ENCODE measurements around the gene CCSAP.

DNA sequence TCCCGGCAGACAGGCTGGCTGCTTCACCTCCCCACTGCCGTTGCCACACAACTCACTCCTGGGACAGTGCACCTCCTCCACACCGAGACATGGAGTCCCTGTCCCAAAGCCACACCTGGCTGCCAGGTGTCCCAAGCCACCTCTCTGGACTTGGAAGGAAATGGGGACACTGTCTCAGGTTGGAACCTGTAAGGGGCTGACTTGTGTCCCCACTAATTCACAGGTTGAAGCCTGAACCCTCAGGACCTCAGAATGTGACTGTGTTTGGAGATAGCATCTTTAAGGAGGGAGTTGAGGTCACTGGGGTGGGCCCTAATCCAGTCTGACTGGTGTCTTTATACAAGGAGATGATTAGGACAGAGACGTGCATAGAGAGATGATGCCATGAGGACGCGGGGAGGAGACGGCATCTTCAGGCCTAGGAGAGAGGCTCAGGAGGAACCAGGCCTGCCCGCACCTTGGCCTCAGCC is 3.7 kb upstream of the TRIM11 start:
- RAMPAGE, long total RNA, result no peak
- RRBS, result no CpG with 5 or more reads among the region's 8 CpGs

- RAMPAGE, long total RNA, result no peak
- RRBS, result 1% methylated on average over 11 of the region's 19 CpGs
Measured at GRCh38 chr1:228464560-228464779, 6.6 kb downstream of the H2BC26 start.

GRCh38 chr1:228637614-228637995 is 97.7 kb upstream of the RHOU start:
- RAMPAGE, long total RNA, result no peak
- RRBS, result no CpG with 5 or more reads among the region's 34 CpGs

DNA sequence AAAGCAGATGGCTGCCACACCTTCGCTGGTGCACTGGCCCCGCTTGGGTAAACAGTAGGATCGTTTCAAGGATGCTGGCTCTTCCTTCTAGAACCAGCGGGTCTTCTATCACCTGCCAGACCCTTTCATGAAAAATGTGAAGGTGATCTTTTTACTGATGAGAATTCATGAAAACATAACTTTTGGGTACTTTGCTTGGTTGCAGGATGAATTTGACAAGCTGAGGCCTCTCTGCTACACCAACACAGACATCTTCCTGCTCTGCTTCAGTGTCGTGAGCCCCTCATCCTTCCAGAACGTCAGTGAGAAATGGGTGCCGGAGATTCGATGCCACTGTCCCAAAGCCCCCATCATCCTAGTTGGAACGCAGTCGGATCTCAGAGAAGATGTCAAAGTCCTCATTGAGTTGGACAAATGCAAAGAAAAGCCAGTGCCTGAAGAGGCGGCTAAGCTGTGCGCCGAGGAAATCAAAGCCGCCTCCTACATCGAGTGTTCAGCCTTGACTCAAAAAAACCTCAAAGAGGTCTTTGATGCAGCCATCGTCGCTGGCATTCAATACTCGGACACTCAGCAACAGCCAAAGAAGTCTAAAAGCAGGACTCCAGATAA is 7.9 kb downstream of the RHOU start:
- RAMPAGE, long total RNA, result no peak
- RRBS, result no CpG with 5 or more reads among the region's 18 CpGs

DNA sequence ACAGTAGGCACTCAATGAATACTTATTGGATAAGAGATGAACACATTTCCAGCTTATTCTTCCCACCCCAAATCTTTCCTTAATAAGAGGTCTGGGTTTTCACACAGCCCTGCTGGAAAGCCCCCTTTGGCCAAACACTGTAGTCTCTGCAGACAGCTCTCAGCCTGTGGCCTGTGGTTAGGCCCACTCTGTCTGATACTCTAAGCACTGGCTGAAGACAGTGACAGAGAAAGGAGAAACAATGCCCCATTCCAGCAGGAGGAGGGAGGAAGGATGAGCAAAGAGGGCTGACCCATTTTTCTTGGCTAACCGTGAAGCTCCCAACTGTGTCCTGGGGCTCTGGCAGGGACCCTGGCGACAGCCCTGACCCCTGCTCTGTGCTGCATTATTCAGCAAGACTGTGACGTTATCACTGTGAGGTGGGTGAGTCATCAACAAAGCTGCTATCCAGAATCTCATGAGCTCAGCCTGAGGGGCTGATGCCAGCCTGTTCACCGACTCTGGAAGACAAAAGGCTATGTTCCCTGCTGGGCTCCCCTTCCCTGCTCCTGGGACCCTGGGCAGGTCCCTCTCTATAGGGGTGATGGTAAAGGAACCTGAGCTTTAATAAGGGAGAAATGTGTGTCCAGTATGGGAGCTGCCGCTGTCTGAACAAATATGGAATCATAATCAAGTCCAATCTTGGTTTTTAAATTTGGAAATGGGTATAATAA is 106.9 kb downstream of the RHOU start:
- RAMPAGE, long total RNA, result no peak
- RRBS, result no CpG with 5 or more reads among the region's 5 CpGs

GRCh38 chr1:228861292-228861774 is 126.1 kb downstream of the RHOU start:
- RAMPAGE, long total RNA, result no peak
- RRBS, result 58% methylated on average over 2 of the region's 6 CpGs

- RAMPAGE, long total RNA, result no peak
- RRBS, result no CpG with 5 or more reads among the region's 15 CpGs
Measured at GRCh38 chr1:229116130-229116613, 154.7 kb upstream of the RAB4A start.

DNA sequence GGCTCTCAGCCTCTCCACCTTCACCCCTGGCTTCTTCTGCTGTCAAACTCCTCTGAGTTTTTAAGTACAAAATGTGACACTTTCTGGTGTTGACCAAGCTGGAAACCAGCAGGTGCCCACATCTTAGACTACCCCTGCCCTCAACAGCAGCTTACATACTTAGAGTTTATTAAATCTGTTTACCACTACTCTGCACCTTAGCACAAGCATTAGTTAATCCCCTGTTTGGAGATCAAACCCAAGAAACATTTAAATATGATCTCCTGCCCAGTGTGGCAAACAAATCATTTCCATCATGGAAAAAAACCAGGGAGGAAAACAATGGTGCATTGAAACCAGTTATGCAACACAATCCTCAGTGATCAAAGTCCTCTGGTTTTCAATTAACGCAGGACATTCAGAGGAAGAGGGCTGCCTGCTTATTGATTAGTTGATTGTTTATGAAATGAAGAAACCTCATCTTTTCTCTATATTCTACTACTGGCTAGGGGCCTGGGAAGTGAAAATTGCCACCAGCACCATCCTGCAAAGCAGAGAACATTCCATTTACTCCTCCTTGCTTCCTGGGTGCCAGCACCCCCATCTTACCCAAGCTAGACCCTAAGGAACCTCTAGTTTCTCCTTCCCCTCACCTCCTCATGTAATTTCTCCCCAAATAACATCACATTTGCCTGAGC is 139.4 kb upstream of the RAB4A start:
- RAMPAGE, long total RNA, result no peak
- RRBS, result no CpG with 5 or more reads among the region's 1 CpG

DNA sequence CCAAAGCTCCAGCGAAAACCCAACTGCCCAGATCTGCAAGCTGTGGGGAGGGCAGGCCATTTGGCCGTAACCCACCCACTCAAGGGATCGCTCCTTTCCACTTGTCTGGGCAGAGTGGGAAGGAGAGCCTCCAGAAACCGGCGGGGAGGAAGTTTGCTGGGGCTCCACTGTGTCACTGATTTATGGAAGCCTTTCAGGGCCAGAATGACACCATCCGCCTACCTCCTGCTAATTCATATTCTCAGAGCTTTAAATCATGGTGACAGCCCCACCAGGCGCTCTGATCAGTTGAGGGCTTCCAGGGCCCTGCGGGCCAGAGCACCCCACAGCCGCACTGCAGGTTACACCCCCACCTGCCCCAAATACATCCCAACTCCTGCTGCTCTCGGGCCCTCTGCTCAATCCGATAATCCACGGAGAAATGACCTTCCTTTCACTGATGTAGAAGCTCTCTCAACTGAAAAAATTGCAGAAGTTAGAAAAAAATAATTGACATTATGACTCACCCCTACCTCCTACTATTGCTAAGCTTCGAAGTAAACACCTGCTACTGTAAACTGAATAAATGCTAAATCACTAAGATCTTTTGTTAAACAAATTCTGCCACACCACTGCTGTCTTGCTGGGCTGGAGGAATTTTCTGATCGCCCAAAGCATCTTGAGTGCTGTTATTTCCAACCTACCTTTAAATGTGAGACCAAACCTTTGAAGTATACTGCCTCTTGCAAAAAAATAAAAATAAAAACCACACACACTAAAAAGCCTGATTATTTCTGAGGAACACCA is 40.5 kb upstream of the RAB4A start:
- RAMPAGE, long total RNA, result no peak
- RRBS, result no CpG with 5 or more reads among the region's 14 CpGs

DNA sequence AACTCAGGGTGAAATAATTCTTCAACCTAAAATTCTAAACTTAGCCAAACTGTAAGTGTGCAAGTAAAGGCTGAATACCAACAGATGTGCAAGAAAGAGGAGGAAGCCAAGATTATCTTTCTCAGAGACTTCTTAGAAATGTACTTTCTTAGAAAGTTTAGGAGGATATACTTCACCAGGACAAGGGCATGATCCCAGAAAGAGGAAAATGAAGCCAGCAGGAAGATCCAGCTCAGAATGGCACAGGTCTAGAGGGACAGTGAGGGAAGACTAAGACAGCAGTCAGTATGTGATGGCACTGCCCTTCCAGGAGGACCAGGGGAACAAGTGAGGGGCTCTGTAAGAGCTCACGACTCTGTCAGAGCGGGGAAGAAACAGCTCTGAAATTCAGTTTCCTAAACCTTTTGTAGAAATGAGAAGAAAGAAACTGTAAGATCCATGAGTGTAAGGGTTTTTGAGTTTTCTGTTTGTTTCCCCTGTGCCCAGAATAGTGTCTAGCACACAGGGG is 20.3 kb downstream of the RAB4A start:
- RAMPAGE, long total RNA, result no peak
- RRBS, result no CpG with 5 or more reads among the region's 2 CpGs

DNA sequence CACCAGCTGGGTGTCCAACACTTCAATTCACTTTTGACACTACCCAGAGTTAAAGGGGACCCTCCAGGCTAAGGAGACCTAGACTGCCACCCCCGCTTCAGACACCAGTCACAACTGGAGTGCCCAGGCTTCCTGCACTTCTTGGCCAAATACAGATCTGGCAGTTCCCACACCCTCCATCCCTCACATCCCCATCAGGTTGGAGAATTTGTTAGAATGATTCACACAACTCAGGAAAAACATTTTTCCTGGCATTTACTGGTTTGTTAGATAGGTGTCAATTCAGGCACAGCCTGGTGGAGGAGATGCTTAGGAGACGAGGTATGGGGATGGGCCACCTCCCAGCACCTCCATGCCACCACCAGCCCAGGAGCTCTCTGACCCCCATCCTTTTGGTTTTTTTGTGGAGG is 21.9 kb downstream of the RAB4A start:
- RAMPAGE, long total RNA, result no peak
- RRBS, result no CpG with 5 or more reads among the region's 2 CpGs

GRCh38 chr1:229313002-229313635 is 29.7 kb downstream of the CCSAP start:
- RAMPAGE, long total RNA, result no peak
- RRBS, result no CpG with 5 or more reads among the region's 9 CpGs

- RAMPAGE, long total RNA, result no peak
- RRBS, result no CpG with 5 or more reads among the region's 13 CpGs
Measured at GRCh38 chr1:229329831-229330480, 12.9 kb downstream of the CCSAP start.

- RAMPAGE, long total RNA, result no peak
- RRBS, result no CpG with 5 or more reads among the region's 16 CpGs
Measured at GRCh38 chr1:229341320-229341781, 1.5 kb downstream of the CCSAP start.

- RAMPAGE, long total RNA, result no peak
- RRBS, result 2% methylated on average over 10 of the region's 66 CpGs
Measured at GRCh38 chr1:229342832-229343626, at the start of gene CCSAP. Gene CCSAP, minus strand, starts transcription at chr1:229343047.

DNA sequence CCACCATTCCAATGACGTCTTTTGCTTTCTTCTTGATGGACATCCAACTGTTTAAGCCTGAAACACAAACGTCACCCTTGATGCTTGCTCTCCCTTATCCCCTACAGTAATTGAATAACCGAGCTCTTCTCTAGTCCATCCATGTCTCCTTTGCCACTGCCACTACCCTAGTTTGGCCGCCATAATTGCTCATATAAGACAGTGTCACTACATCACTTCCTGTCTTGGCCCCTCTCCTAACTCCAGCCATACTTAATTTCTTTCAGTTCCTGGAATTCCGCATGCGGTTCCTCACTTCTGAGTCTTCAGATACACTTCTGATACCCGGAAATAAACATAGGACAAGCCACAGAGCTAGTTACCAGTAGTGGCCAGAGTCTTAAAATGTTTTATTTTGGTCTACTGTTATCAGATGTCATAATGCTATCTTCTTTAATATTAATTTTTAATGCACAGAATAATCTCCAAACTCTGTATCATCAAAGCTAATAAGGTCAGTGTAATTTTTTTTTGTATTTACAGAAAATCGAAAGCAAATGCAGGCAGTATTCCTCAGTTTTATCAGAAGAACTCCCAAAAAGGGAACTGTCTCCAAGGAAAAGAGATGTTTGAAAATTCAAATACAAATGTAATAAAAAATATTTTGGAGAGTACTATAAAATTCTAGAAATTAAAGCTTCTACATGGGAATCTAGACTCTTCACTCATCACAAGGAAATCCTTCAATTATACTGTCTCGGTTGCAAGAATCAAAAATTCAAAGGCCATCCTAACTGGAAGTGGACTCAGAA is 25.3 kb downstream of the TAF5L start:
- RAMPAGE, long total RNA, result no peak
- RRBS, result no CpG with 5 or more reads among the region's 9 CpGs

DNA sequence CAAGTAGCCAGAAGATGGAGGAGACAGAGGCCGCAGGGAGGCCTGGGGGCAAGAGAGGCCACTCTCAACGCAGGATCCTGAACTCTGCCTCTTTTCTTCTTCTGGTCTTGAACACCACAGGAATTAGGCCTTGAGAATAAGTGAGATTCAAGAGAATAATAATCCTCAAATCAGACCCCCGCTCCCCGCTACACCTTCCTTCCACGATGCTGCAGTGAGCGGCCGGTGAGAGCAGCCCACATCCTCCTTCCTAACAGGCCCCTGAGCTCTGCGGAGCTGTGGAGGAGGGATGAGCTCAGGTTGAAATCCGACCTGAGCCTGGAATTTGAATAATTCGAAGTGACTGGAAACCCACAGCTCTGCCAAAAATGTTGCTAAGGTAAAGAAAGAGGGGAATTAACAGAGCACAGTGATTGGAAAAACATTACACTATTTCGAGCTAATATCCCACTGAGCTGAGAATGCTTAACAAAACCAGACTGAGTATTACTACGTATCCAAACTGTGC is 90.0 kb downstream of the URB2 start:
- RAMPAGE, long total RNA, result no peak
- RRBS, result no CpG with 5 or more reads among the region's 12 CpGs

GRCh38 chr1:229897432-229897748 is 169.6 kb upstream of the GALNT2 start:
- RAMPAGE, long total RNA, result no peak
- RRBS, result no CpG with 5 or more reads among the region's 7 CpGs

- RAMPAGE, long total RNA, result no peak
- RRBS, result no CpG with 5 or more reads among the region's 4 CpGs
Measured at GRCh38 chr1:230103453-230104101, 36.5 kb downstream of the GALNT2 start.

GRCh38 chr1:230113161-230113814 is 46.2 kb downstream of the GALNT2 start:
- RAMPAGE, long total RNA, result no peak
- RRBS, result no CpG with 5 or more reads among the region's 10 CpGs

All from kidney epithelial cell (primary cell).